Omental fat pad (tissue), 4 donors: Measurements from ENCODE around the genes PM20D2 and GABRR1.

GRCh38 chr6:85126975-85127220 is 323.0 kb upstream of the NT5E start:
- PRO-cap, result no peak
- RAMPAGE, long total RNA, 4 experiments, result no peak in any of the 4 experiments

DNA sequence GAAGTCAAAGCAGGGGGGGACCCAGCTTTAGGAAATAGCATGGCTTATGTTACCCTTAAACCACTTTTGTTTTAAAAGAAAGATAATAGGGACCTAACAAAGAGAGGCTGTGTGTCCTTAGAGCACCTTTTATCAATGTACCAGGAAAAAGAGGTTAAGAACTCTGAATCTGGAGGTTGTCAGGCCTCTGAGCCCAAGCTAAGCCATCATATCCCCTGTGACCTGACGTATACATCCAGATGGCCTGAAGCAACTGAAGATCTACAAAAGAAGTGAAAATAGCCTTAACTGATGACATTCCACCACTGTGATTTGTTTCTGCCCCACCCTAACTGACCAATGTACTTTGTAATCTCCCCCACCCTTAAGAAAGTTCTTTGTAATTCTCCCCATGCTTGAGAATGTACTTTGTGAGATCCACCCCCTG is 45.8 kb upstream of the NT5E start:
- PRO-cap, result no peak
- RAMPAGE, long total RNA, 4 experiments, result no peak in any of the 4 experiments

DNA sequence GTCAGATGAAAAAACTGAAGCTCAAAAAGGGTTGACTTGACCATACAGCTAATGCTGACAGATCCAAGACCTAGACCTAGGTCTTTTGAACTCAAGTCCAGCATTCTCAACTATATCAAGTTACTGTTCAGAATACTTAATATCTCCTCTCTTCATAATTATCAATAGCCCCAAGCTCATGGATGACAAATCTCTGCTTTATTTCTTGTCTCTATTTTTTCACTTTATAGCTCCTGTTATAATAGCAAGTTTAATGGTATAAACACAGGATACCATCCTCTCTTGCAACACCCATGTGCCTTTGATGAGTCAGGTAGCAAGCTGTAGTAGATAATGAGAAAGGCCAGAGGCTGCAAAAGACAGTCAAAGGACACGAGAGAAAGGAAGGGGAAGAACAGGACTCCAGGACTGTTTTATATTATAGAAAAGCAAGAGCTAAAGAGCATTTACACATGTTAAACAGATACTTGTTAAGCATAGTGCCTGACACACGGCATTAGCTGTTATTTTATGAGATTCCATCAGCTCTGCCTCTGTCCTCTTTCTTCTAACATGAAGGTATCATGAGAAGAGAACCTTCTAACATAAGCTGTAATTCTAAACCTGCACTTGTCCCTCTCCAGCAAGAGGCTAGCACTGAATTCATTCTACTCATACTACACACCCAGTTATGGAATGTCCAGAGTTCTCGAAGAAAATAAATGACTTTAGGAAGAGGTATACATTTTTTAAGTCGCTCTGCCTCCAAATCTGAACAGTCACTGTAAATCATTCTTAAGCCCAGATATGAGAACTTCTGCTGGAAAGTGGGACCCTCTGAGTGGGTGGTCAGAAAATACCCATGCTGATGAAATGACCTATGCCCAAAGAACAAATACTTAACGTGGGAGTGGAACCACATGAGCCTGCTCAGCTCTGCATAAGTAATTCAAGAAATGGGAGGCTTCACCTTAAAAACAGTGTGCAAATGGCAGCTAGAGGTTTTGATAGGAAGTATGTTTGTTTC is 44.9 kb downstream of the NT5E start:
- PRO-cap, result no peak
- RAMPAGE, long total RNA, 4 experiments, result no peak in any of the 4 experiments

DNA sequence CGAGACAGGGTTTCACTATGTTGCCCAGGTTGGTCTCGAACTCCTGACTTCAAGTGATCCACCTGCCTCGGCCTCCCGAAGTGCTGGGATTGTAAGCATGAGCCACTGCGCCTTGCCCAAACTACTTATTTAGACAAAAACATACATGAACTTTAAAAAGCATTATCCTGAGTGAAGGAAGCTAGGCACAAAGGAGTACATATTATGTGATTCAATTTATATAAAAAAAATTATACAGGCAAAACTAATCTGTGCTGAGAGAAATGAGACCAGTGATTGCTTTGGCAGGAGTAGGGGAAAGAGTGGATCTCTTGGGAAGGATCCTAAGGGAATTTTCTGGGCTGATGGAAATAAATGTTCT is 47.8 kb downstream of the SNX14 start:
- PRO-cap, result no peak
- RAMPAGE, long total RNA, 4 experiments, result no peak in any of the 4 experiments

DNA sequence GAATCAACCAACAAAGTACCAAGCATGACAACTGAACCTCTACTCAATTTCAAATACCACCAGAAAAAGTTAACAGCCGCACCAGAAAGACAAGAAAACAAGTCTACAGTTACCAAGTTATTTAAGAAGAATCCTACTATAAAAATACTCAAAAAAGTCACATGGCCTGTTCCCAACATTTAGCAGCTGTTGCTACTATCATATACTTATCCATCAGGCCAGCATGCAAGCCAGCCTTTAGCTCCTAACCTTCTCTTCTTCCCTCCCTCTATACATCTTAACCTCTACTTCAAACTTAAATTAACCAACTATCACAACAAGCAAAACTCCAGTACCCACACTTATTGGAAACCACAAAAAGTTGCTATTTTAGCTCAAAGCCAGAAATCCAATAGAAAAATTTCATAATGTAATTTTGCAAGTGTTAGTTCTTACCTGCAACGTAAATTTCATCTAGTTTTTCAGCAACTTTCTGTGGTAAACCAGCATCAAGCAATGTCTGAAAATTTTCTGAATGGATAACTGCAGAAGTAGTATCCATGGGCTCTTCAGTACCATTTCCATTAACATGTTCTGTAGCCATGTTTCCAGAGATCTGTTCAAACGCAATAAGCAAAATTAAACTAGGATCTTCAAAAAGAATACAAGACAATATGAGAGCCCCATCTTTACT is 1.7 kb downstream of the SYNCRIP start:
- PRO-cap, result no peak
- RAMPAGE, long total RNA, 4 experiments, result start-site peak on the minus strand in 1 of 4 experiments, centred at position 507 of the sequence, 16 reads per replicate

DNA sequence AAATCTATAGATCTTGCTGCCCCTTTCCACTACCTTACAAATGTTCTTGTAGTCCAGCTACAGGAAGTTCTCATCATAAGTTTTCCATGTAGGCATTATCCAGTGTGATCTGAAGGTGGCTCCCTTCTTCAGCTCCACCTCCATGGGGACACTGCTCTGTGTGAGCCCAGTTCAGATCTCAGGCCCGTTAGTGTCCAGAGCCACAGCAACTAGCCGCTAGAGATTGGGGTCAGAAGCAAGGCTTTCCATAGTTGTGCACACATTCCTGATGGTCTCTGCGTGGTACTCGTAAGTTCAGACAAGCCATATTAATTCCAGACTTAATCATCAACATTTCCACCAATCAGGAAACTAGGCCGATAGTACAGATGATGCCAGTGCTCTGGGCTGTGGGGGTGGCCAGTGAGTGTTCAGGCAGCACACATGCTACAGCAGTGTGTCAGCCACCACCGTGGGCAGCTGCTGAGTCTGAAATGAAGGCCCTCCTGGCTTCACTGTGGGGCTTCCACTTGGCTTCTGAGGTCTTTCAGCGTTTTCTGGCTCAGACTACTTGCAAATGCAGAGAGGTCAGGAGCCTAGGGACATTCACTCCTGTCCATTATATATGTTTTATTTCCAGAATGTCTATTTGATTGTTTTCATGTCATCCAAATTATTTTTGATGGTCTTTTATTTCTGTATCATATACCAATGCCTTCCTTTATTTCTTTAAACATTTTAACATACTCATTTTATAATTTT is 17.6 kb upstream of the SYNCRIP start:
- PRO-cap, result no peak
- RAMPAGE, long total RNA, 4 experiments, result no peak in any of the 4 experiments

DNA sequence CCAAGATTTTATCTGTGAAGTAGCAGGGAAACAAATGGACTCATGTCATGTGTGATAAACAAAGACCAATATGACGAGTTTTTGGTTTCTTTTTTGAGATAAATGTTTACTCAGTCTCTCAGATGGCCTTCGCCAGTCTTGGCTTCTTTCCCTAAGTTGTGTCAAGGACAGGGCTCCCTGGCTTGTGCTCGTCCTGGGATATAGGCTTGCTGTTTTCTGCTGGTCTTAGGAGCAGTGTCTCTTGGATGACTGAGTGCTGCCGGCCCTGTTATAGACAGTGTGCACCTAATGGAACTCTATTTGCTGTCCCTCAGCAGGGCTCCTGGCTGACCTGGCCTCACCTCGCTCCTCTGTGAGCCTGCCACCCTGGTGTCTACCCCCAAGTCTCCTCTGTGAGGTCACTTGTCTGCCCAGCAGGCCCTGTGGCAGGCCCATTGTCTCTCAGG is 324.2 kb upstream of the SYNCRIP start:
- PRO-cap, result no peak
- RAMPAGE, long total RNA, 4 experiments, result no peak in any of the 4 experiments

DNA sequence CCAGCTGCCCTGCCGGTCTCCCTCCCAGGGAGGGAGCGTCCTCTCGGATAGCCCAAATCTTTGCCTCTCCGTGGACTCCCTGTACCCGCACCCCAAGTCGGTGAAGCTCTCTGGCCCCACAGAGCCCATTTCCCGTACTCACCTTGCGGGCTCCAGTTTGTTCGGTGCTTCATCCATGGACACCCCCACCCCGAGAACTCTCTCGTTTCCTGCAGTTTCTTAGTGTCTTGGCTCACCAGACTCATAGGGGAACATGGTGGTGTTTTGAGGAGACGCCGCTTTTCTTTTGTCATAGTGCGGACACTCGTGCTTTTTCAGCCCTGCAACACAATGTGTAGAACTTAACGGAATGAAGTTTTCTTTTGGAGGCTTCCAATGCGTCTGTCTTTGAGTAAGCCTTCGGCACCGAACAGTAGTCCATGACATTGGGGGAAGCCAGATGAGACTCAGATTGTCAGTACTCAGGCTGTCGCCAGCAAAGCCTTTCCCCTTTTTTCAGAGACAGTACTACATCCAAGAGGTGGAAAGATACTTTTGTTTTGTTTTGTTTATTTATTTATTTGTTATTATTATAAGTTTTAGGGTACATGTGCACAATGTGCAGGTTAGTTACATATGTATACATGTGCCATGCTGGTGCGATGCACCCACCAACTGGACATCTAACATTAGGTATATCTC is 476 bp downstream of the SMIM8 start:
- PRO-cap, result no peak
- RAMPAGE, long total RNA, 4 experiments, result no peak in any of the 4 experiments

GRCh38 chr6:87702591-87703034 is 580 bp upstream of the AKIRIN2 start:
- PRO-cap, result no peak
- RAMPAGE, long total RNA, 4 experiments, result no peak in any of the 4 experiments

DNA sequence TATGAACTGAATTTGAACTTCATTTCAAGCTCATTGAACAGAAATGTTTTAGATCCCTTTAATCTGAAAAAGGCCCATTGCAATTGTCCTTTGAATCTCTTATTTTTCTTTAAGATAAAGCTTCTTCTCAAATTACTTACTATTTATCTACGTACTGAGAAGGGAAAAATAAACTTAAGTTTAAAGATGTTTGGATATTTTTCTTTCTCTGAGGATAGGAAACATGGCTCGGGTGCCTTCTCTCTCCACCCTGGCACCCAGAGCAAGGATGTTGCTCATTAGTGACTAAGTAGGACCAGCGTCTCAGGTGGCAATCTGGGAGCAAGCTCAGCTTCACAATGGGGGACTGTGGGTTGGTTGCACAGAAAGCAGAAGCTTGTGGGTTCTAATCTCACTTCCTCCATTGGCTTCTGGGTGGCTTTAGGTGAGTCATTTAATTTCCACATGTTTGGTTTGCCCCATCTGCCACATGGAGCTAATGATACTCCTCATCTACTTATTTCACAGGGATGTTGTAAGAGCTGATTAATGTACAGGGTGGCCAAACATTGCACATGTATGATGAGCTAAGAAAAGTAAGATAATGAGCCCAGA is 54.7 kb upstream of the AKIRIN2 start:
- PRO-cap, result no peak
- RAMPAGE, long total RNA, 4 experiments, result no peak in any of the 4 experiments

- PRO-cap, result no peak
- RAMPAGE, long total RNA, 4 experiments, result no peak in any of the 4 experiments
These were observed 146.4 kb upstream of the AKIRIN2 start for GRCh38 chr6:87848331-87848993.

DNA sequence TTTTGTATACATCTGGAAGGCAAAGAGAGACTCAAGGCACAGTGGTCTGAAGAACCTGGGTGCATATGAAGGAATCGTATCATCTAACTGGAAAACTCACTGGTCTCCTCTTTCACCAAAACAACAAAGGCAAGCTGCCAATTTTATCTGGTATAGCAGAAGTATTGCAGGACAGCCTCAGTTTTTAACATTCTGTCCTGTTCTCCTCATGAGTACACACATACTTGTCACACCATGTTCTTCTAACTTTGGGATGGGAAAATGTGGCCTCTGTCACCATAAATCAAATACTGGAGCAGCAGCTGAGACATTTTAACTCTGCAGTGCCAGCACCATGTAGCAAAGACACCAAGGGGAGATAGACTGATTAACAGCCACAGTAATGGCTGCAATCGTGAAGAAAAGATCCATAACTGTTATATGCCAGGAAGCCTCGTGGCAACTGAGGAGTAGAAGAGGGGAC is 199.1 kb upstream of the CNR1 start:
- PRO-cap, result no peak
- RAMPAGE, long total RNA, 4 experiments, result no peak in any of the 4 experiments

DNA sequence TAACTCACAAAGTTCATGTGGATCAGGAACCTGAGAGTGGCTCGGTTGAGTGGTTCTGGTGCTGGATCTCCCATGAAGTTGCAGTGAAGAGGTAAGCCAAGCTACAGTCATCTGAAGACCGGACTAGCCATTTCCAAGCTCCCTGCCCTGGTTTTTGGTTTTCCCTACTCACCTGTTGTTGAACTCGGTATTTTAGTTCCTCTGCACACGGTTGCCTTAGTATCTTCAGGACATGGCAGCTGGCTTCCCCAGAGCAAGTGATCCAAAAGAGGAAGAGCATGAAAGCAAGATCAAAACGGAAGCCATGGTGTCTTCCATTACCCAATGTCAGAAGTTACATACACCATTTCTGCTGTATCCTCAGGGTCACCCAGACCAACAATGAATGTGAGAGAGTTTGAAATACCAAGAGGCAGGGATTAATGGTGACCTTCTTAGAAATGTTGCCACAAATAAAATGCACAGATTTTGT is 276.6 kb upstream of the CNR1 start:
- PRO-cap, result no peak
- RAMPAGE, long total RNA, 4 experiments, result start-site peak on the minus strand in 1 of 4 experiments, centred at position 260 of the sequence, 6 reads per replicate

DNA sequence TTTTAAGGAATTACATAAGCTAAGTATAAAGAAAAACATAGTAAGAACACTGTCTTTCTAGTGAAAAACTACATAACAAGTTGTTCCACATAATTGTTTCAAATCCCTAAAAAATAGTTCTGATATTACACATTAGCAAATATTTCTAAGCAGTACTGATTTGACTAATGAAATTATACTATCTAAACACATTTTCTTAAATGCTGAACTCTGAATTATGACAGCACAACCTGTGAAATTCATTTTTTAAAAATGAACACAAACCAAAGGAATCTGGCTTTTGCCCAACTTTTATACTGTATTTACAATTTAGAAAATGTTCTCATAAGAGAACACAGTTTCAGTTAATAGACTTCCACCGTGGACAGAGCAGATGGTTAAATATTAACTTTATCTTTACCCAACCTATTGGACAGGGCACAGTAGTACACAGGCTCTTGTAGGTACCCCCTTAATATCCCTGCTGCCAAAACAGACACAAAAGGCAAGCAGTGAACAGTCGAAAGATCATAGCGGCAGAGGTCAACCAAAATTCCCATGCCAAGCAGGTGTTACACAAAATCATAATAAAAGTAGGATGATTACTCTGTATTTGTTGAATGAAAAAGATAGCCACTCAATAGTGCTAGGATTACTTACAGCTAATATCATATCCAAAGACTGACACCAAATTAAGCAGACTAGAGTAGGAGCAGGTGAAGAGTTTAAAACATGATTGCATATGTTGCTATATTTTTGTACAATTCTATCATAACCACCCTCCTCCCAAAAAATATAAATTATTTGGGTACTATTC is 122.5 kb downstream of the RNGTT start:
- PRO-cap, result no peak
- RAMPAGE, long total RNA, 4 experiments, result no peak in any of the 4 experiments

- PRO-cap, result no peak
- RAMPAGE, long total RNA, 4 experiments, result no peak in any of the 4 experiments
These were observed 647 bp upstream of the PNRC1 start for GRCh38 chr6:89080027-89080180.

DNA sequence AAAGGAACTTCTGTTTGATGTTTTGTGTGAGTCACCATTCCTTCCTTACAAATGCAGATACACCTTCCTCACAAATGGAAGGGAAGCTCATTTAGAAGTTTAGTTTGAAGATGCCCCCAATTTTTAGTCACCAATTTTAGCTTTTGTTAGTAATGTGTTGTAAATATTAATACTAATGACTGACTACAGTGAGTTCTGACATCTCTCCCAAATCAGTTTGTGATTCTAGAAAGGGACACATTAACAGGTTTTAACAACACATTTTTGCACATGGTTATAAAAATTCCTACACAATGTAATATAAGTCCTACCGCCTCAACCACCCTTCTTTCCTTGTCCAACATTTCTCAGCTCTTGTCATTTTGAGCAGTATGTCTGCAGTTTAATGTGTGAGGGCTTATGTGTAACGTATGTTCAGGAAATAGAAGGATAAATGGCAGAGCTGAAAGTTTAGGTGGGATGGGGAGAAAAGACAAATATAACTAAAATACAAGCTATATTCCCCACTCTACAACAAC is 4.7 kb downstream of the PNRC1 start:
- PRO-cap, result no peak
- RAMPAGE, long total RNA, 4 experiments, result no peak in any of the 4 experiments

GRCh38 chr6:89145272-89146171 is at the start of gene PM20D2:
TSS of gene PM20D2 (plus strand) at chr6:89146055.
- PRO-cap, result no peak
- RAMPAGE, long total RNA, 4 experiments, result no peak in any of the 4 experiments

DNA sequence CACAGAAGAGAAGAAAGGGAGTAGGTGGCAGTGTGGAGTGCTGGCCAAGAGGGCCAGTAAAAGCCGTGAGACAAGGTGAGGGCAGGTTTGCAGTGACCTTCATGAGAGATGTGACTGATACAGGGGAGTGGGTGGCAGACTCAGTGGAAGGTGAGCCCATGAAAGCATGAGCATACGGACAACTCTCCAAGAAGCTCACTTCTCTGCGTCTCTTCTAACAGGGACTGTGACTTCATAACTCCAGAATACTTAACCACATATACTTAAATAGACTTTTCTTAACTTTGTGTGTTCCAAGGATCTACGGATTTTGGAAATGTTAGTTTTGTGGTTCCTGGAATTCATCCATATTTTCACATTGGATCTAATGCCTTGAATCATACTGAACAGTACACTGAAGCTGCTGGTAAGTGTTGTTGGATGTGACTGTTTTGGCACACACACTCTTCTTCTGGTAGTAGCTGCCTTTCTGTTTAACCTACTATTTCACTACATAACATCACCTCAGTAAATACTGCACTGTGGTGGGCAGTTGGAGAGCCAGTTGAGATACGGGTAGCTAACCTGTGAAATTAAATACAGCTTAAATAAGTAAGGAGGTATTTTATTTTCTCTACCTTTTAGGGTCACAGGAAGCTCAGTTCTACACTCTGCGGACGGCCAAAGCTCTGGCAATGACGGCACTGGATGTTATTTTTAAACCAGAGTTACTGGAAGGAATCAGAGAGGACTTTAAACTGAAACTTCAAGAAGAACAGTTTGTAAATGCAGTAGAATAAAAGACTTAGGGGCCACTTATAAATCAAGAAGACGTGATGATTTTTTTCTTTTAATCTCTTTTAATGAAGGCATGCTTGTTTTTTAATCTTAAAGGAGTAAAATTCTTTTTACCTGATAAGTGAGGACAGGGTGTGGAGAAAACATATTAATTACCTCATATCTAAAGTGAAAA is 15.9 kb downstream of the PM20D2 start:
- PRO-cap, result no peak
- RAMPAGE, long total RNA, 4 experiments, result no peak in any of the 4 experiments

GRCh38 chr6:89217161-89217710 is at the start of gene GABRR1:
TSS of gene GABRR1 (minus strand) at chr6:89217358.
- PRO-cap, result no peak
- RAMPAGE, long total RNA, 4 experiments, result no peak in any of the 4 experiments

DNA sequence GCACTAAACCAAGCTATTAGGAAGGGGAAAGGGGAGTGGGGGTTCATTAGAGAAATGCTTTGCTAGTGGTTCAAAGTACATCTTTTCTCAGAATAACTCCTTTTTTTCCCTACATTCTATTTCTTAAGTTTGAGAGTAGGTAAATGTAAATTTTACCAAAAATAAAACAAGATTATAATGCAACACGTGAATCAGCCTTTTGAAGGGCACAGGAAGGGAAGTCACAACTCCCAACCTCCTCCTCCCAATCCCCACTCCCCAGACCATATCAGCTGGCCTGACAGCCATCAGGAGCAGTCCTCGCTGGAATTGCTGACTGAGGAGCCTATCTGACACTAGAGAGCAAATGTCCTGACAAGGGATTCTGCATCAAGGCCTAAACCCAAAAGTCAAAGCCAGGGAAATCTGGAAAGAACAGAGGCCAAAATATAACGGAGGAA is 2.7 kb downstream of the RRAGD start:
- PRO-cap, result no peak
- RAMPAGE, long total RNA, 4 experiments, result no peak in any of the 4 experiments